GM12891 (cell line): ENCODE data around the gene AEN.

- RRBS, result no CpG with 5 or more reads among the region's 3 CpGs
Observed at GRCh38 chr15:85583823-85584633, 203.6 kb downstream of the AKAP13 start.

DNA sequence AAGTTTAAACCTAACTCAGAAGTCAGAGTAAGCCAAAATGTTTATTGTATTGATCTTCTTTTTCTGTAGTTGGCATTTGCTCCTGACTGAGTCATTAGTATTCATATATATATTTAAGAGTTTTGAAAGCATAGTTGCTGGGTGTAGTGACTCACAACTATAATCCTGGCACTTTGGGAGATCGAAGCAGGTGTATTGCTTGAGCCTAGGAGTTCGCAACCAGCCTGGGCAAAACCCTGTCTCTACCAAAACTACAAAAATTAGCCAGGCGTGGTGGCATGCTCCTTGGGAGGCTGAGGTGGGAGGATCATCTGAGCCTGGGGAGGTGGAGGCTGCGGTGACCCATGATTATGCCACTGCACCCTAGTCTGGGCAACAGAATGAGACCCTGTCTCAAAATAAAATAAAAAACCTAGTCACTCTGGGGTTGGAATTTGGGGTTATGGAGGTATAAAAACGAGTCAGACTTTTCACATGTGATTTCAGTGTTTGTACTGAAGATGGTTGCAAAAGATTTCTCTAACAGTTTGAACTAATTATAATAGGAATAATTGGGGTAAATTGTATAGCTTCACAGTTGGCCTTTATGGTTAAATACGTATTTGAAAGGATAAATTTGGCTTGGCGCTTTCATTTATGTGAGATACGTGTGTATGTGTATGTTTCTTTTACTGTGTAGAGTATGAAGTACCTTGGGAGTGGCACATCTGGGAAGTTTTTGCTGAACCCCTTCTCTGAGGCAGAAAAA is 198.4 kb downstream of the KLHL25 start:
- RRBS, result no CpG with 5 or more reads among the region's 8 CpGs

- RRBS, result no CpG with 5 or more reads among the region's 4 CpGs
Observed at GRCh38 chr15:85684445-85684985, 110.2 kb downstream of the KLHL25 start.

- RRBS, result no CpG with 5 or more reads among the region's 4 CpGs
Observed at GRCh38 chr15:85722436-85723451, 72.0 kb downstream of the KLHL25 start.

DNA sequence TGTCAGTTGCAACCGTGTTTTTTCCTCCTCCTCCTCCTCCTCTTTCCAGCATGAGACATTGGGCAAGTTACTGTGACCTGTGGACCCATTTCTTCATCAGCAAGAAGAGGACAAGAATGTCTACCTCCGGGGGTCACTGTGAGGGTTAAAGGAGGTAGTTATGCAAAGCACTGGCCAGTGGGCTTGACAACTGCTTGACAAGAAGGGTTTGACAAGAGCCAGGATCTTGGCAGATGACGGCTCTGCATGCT is 37.2 kb downstream of the KLHL25 start:
- RRBS, result no CpG with 5 or more reads among the region's 3 CpGs

DNA sequence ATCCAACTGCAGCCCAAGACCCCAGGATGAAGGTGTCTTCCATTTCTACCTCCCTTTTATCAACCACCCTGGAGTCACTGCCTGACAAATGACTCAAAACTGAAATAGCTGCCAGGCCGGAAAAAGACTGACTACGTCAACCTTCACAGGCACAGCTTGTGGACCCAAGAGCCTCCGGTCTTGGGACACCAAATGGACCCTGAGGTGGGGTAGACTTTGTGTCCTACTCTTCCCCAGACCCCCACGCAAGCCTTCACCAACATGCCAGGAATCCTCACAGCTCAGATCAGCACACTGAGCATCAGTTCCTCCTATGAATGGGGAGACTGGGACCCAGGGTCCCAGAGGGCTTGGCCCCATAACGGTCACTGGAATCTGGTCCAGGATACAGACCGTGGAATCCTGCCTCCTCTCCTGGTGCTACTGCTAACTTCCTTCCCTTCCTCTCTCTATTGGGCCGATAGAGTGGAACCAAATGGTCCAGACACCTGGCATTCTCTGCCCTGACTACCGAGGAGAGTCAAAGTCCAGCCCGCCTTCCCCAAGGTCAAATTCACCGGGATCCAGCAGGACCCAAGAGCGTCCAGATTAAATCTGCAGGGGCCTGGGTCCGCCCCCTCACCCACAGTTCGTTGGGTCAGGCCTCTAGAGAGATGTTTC is 1.3 kb downstream of the KLHL25 start:
- RRBS, result no CpG with 5 or more reads among the region's 13 CpGs

DNA sequence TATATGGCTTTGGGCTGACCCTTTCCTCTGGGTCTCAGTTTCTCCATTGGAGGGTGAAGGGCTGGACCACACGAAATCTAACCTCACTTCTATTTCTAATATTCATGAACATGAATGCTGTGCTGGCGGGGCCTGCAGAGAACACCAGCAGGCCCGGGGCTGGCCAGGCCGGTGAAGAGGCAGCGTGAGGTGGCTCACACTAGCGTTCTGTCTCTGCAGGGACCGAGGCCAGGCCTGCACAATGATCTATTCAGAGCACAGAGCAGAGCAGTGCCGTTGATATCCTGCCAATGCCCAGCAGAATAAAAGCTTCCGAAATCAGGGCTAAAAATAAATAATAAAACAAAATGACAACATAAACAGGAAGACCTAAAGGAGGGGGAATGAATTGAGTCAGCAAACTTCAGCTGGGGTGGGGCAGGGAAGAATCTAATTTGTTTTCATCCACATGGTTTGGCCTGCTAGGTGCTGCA is 837.0 kb downstream of the AGBL1 start:
- RRBS, result no CpG with 5 or more reads among the region's 9 CpGs

GRCh38 chr15:87164003-87164343 is 1084.3 kb downstream of the AGBL1 start:
- RRBS, result no CpG with 5 or more reads among the region's 2 CpGs

GRCh38 chr15:87949240-87949783 is 307.2 kb downstream of the NTRK3 start:
- RRBS, result no CpG with 5 or more reads among the region's 10 CpGs

DNA sequence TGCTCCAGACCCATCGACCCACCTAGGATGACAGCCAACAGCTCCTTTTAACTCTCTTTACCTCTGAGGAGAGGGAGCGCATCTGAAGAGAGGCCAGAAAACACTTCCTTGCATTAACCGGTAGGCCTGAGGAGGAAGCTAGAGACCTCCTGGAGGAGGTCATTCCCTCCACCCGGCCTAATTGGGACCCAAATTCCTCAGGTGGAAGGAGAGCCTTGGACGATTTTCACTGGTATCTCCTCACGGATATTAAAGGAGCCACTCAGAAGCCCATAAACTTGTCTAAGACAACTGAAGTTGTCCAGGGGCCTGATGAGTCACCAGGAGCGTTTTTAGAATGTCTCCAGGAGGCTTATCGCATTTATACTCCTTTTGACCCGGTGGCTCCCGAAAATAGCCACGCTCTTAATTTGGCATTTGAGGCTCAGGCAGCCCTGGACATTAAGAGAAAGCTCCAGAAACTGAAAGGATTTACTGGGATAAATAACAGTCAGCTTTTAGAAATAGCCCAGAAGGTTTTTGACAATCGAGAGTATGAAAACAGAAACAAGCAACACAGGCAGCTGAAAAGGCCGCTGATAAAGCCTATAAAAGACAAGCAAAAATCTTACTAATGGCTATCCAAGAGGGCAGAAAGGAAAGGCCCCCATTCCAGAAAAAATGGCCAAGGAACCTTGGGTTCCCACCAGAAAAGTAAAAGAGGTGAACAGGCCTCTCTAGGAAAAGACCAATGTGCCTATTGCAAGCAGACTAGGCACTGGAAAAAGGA is 4.2 kb downstream of the DET1 start:
- RRBS, result no CpG with 5 or more reads among the region's 13 CpGs

DNA sequence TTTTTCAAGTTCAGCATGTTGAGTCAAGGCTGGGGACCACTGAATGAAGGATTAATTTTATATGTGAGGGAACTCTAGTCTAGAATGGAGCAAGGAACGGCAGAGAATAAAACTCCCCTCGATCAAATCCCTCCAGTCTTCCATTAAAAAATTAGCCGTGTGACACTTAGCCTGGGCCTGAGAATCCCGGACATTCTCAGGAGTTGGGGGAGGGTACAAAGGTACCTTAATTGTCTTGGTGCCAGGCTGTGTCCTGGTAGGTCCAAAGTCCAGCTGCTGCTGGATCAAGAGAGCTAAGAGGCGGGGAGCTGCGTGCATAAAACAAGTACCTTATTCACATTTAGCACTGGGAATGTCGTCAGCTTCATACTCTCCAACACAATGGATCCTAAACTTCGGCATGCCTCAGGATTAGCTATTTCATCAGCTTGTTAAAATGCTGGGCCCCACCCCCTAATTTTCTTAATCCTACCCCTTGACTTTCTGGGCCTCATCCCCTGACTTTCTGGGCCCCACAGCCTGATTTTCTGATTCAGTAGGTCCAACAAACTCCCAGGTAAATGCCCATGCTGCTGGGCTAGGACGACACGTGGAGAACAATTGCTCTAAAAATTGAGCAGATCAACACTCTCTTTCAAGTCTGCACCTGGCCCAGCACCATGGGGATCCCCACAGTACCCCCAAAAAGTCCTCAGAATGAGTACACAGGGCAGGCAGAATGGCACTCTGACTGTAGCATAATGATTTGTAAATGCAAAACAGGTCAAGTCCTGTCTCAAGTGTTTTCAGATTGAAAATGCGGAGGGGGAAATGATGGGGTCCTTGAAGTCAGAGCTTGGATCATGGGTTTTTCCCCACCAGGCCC is 5.7 kb upstream of the AEN start:
- RRBS, result no CpG with 5 or more reads among the region's 11 CpGs

GRCh38 chr15:88621032-88621857 is at the start of gene AEN:
TSS of gene AEN (plus strand) at chr15:88621340.
- RRBS, result 2% methylated on average over 19 of the region's 75 CpGs

- RRBS, result no CpG with 5 or more reads among the region's 13 CpGs
Observed at GRCh38 chr15:88621858-88622651, 915 bp downstream of the AEN start.

DNA sequence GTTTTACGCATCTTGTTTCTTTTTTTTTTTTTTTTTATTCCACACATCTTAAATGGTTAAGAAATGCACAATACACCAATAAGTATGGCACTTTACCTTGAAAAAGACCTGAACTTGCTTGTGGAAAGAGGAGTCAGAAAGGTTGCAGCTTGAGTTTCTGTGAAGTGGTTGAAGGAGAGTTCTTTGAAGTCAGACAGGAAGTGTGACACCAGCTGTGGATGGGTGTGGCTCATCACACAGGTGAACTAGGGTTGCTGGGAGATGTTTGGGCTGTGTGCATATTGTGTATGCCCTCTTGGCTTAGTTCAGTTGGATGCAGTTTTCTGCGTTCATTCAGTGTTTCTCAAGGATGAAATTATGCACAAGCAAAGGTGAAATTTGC is 6.3 kb downstream of the AEN start:
- RRBS, result no CpG with 5 or more reads among the region's 2 CpGs

- RRBS, result no CpG with 5 or more reads among the region's 1 CpG
Observed at GRCh38 chr15:88720929-88721284, 82.1 kb downstream of the ISG20 start.

- RRBS, result no CpG with 5 or more reads among the region's 21 CpGs
Observed at GRCh38 chr15:88909712-88910932, 3.1 kb downstream of the MFGE8 start.

GRCh38 chr15:88986877-88987350 is 73.7 kb upstream of the MFGE8 start:
- RRBS, result 86% methylated on average over 6 of the region's 10 CpGs

GRCh38 chr15:89002099-89002751 is 86.0 kb upstream of the ABHD2 start:
- RRBS, result no CpG with 5 or more reads among the region's 5 CpGs

- RRBS, result no CpG with 5 or more reads among the region's 9 CpGs
Observed at GRCh38 chr15:89018247-89018858, 69.9 kb upstream of the ABHD2 start.

- RRBS, result no CpG with 5 or more reads among the region's 3 CpGs
Observed at GRCh38 chr15:89098331-89099041, 10.2 kb downstream of the ABHD2 start.